ENCODE results near the genes BEX3 and RIPPLY1.

DNA sequence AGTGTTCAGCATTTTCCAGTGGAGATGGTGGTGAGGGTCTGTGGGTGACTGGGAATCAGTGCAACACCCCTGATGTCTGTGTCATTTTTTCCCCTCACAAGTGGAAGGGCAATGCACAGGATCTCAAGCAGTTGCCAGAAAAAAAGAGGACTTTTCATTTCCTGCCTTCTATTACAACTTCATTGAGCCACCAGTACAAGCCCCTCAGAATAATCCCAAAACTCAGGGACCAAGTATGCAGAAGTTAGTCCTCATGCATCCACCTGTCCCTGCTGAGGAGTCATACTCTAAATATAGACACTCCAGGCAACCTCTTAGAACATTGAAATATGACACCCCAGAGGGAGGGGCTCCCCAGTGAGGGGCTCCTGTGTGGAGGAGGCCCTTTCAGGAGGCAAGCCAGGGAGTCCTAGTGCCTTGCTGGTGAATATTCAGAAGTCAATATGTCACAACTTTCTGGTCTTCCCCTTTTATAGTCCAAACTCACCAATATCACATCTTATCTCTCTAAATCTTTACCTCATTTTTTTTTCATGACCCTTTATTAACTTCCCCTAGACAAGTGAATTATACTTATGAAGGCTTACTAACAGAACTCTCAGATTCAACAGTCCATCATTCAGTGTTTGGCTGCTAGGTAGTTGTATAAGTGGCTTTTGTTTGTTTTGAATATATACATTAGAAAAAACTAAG lies 1.5 kb upstream of the ARMCX6 start:
- PRO-cap = no peak

- PRO-cap = no peak
These were observed 5.1 kb downstream of the GPRASP1 start for GRCh38 chrX:102656340-102656803.

GRCh38 chrX:102832710-102833207 lies 104.3 kb upstream of the RAB40AL start:
- PRO-cap = no peak

- PRO-cap = no peak
These were observed 1.1 kb downstream of the BEX1 start for GRCh38 chrX:103062692-103063450.

DNA sequence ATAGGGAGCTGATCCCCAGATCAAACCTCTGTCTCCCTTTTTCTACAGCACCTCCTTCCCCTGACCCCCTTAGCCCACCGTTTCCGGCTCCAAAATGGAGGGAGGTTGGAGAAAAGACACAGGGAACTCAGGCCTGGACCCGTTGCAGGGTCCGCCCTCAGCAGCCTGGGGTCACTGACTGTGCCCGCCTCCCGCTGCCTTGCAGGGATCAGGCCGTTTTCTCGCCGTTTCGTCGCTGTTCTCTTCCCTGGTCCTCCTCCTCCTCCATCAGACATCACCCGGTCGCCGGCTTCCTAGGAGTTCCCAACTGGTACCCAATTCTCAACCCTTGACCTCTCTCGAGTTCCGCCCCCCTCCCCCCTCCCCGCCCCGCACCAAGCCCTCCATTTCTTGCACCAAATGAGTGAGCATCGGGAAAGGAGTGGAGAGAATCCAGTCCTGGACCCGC lies 585 bp downstream of the TCEAL5 start:
- PRO-cap = no peak

GRCh38 chrX:103362422-103362955 lies 6.2 kb downstream of the TCEAL9 start:
- PRO-cap = no peak

GRCh38 chrX:103375923-103376698 lies at the start of gene BEX3:
Gene BEX3 (plus strand): TSS chrX:103376538.
- PRO-cap = bidirectional peak, plus-strand start at chrX:103376538, minus-strand start at chrX:103376429

GRCh38 chrX:103608439-103608978 lies 746 bp downstream of the TCEAL3 start:
- PRO-cap = no peak

DNA sequence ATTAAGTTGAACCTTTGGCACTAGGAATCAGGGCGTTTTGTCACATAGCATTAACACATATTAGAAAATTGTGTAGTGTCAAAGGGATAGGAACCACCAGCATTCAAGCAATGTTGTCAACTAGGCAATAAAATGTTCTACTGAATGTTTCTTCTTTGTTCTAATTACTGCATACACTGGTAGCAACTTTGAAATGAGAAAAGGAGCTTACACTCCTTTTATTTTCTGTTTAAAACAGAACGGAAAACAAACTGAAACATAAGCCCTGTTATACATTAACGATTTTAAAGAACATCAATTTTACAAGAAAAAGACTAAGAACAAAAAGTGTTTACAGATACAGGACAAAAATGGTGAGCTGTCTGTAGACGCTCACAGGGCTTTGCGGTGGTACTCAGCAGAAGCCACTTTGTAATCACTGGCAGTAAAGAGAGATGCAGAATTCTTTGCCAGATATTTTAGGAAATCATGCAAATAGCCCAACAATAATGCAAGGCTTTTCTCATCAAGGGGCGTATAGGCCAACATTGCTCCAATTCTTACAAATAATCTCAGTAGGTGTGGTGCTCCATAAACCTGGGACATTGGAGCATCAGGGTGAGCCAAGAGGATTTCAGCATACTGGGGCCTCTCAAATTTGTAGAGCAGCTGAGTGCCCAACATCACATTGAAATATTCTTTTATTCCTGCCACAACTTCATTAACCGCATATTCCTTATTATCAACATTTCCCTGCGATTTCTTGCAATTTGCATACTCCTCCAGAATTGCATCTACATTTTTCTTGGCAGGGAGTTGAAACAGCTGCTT lies 10.5 kb downstream of the MORF4L2 start:
- PRO-cap = no peak

- PRO-cap = no peak
These were observed 7.1 kb downstream of the MORF4L2 start for GRCh38 chrX:103679217-103680028.

- PRO-cap = no peak
These were observed 1.4 kb downstream of the MORF4L2 start for GRCh38 chrX:103685131-103685403.

GRCh38 chrX:103716932-103717382 lies 6.2 kb downstream of the TMEM31 start:
- PRO-cap = no peak

GRCh38 chrX:103730614-103731407 lies 20.1 kb downstream of the TMEM31 start:
- PRO-cap = no peak

- PRO-cap = no peak
These were observed 68.8 kb upstream of the IL1RAPL2 start for GRCh38 chrX:104497298-104497552.

DNA sequence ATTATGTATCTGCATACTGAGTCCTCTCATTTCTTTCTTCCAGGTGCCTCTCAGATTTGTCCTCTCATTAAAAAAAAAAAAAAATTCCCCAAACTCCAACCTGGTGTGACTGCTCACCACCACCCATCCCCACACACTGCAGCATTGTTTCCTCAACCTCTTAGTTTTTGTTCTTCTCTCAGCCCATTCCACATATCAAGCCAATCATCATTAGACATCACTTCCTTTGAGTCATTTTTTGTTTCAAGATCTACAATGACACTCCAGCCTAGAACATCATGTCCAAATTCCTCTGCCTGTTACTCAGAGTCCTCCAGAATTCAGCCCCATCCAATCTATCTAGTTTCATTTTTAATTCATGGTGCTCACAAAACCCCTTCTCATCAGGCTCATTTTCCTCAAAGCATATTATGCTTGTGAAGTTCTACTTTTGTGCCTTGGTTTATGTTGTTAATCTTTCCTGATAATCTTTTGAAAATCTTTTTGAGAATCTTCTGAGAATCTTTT lies 262.5 kb upstream of the TEX13A start:
- PRO-cap = no peak

GRCh38 chrX:105821243-105822034 lies 900 bp upstream of the NRK start:
- PRO-cap = no peak

GRCh38 chrX:106007598-106008431 lies 30.7 kb downstream of the SERPINA7 start:
- PRO-cap = no peak

DNA sequence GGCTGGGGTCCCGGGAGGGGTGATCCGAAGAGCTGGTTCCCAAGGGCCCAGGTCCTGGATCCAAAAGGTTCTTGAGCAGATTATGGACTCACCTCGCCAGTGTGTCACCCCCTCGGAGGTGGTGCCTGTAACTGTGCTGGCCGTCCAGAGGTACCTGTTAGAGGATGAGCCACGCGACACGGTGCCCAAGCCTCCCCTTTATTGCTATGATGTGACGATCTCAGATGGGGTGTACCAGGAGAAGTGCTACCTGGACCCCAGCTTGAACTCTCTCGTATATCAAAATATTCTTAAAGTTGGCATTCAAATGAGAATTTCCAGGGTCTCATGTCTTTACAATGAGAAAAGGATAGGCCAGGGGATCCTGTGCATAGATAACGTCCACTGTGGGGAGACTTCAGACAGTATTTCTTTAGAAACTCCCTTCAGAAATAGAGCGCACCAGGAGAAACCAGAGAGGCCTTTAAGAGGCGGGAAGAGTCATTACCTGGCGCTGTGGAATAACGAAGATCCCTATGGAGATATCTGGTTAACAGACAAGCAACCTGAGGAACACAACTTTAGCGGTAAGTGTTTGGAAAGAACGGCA lies 474 bp downstream of the RADX start:
- PRO-cap = no peak

DNA sequence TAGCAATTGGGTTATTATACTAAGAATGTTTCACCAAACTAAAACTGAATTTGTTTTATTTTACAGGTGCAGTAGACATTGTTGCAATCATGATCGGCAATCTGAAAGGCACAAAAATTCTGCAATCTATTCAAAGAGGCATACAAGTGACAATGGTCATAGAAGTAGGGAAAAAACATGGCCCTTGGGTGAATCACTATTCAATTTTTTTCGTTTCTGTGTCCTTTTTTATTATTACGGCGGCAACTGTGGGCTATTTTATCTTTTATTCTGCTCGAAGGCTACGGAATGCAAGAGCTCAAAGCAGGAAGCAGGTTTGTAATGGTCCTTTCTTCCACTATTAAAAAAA lies 29.7 kb upstream of the TBC1D8B start:
- PRO-cap = no peak

DNA sequence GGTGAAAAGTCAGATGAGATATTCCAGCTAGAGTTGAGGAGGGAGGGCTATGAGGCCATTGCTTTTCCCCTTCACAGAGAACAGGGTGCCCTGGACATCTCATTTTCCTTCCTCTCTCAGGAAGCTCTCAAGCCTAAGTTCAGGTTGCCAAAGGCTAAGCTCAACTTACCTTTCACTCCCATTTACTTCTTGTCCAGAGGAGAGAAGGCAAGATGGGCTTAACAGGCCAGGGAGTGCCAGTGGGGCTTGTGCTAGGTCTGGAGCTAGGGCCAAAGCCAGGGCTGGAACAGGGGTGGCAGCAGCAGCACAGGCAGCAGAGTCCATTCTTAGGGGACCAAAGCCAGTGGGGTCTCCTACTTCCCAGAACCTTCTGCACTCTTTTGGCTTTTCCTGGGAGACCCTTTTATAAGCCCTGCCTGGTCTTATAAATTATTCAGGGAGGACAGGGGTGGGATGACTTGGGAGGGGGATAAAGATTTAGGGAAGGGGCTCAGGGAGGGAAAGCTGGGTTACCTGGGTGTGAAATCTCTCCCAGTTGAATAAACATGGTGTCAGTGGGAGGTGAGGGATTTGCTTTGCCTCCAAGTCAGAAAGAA lies at the start of gene RIPPLY1:
TSS of gene RIPPLY1 (minus strand) at position 378 of the 596 bp plus-strand sequence.
- PRO-cap = no peak